HT-29 (cell line): ENCODE measurements around a stretch of chr3.

GRCh38 chr3:27585334-27585813 is 101.2 kb upstream of the SLC4A7 start:
- RAMPAGE, long total RNA: no peak

DNA sequence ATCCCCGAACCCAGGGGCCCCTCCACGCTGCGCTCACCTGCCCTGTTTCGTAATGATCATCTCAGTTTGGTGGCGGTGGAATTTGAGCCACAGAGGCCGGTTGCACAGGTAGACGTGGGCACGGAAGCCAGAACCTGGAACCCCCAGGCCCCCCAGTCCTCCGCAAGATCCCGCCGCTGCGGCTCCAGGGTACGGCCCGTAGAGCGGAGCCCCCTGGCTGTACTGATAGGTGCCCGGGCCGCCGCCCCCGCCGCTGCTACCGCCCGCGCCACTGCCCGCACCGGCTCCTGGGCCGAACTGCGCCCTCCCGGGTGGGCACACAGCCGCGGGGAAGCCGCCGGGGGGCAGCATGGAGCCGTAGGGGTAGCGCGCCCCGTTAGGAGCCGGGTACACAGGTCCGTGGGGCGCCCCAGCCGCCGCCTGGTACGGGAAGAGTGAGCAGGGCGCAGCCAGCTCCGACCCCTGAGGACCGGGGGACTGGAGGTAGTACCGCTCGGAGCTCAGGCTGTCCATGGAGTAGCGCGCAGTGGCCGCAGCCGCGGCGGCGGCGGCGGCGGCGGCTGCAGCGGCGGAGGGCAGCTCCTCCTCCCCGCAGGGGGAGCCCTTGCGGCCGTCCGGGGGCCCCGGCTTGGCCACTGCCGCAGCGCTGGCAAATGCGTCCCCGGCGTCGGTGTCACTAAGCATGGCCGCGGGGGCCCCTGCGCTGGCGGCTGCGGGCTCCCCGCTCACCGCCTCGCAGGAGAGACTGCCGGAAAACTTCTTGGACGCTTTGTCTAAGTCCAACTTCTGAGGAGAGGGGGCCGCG is 544 bp downstream of the EOMES start:
- RAMPAGE, long total RNA: no peak

DNA sequence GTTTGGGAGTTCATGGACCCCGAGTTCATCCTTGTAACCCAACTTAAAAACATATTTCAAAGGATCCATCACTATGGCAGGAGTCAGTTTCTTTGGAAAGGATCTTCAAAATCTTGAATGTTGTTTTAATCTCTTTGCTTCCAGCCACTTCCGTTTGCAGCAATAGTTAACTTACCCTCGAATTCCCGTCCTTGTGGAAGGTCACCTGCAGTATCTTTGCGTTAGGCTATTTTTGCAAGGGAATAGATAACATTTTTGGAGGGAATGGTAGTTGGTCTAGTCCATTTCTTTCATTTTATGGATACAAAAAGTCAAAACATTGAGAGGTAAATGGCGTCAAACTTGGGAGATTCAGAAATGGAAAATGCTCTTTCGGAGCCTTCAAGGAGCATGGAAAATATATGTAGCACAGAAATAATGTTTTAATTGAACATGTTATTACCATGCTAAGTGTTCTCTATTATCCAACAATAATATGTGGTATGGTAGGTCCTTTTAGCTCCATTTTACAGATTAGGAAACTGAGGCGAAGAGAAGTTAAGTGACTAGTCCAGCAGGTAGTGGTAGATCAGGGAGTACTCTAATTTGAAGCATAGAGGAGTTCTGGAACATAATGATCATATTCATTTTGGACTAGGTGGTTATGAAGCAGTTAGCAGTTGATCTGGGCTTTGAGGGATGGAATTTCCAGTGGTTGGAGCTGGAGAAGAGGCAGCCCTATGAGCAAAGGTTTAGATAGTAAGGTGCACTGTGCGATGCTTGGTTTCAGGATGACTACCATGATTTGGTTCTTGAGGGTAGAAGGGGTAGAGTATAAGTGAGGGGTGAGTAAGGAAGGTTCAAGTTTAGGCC is 995 bp downstream of the CMC1 start:
- RAMPAGE, long total RNA: no peak

GRCh38 chr3:28294865-28295270 is 53.4 kb downstream of the CMC1 start:
- RAMPAGE, long total RNA: no peak

DNA sequence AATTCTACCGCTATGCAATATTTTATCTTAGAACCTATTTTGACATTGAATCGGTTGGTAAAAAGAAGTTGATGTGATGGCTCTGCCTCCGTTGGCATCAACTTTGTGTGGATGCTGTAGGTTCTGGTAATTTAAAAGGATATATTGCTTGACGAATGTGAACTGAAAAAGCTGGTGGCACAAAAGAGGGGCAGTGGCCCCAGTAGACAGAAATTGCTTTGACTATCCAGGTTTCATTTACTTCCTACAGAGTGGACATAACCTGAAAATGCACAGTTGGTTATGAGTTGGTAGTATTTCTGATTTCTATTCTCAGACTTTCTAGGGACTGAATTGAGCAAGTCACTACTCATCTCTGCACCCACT is 414.3 kb upstream of the RBMS3 start:
- RAMPAGE, long total RNA: no peak

GRCh38 chr3:29281249-29281836 is 472 bp downstream of the RBMS3 start:
- RAMPAGE, long total RNA: no peak

DNA sequence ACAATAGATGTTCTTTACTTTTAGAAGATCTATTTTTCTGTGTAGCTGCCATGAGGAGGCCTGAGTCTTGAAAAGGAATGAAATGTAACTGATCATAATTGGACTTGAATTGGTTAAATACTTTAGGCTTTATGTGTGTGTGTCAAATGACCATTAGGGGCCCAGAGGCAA is 1.4 kb downstream of the RBMS3 start:
- RAMPAGE, long total RNA: no peak

DNA sequence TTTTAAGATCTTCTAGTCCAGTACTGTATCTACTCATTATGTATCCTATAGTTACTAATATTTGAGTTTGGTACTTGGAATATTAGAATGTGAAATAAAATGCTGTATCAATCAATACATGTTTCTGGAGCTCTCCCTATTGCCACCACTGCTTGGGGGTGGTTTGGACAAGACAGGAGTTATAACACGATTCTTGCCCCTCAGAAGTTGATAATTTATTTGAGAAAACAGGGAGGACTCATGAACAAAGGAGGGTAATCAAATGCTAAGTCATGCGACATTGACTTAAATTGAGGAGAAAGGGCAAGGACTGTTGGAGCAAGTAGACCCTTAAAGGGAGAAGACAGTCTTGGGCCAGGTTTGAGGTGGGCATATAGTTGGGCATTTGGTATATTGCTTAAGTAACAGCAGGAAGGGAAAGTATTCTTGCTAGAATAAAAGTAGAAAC is 17.9 kb downstream of the RBMS3 start:
- RAMPAGE, long total RNA: no peak

DNA sequence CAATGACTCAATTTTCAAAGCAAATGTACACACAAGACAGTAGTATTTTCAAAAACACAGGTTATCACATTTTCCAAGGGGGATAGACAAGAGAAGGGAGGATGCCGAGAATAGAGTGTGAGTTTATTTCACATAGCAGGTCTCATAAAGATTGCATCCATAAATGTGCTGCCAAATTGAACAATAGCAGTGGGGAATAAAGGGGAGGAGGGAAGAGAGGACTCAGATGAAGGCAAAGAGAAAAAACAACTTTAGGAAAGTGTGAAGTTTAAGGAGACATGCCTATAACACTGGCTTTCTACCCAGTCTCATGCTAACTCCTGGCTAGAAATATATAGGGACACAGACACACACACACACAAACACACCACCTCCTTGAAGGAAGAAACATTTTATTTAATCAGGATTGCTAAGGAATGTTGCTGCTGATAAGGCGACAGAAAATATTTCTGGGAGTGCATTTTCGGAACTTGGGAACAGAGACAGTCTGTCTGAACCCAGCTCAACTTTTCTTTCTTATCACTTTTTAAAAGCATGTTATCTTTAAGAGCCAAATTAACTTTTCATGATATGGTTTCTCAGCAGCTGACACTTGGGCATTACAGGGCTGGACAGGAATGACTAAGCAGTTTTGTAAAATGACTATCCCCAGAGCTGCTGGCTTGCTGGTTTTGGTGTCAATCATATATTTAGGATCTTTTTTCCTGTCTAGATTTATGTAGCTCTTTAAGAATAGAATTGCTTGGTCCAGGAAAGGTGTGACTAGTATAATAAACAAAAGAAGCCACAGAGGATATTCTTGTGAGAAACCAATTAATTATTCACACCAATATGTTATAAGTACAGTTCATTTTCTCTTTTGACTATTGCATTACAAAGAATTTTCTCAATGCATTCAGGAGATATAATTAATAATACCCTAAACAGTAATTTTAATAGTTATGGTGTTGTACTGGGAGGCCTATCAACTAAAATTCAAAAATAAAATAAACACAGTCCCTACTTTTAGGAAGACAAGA is 402.7 kb downstream of the RBMS3 start:
- RAMPAGE, long total RNA: no peak

- RAMPAGE, long total RNA: no peak
Observed at GRCh38 chr3:29757268-29757790, 476.5 kb downstream of the RBMS3 start.

DNA sequence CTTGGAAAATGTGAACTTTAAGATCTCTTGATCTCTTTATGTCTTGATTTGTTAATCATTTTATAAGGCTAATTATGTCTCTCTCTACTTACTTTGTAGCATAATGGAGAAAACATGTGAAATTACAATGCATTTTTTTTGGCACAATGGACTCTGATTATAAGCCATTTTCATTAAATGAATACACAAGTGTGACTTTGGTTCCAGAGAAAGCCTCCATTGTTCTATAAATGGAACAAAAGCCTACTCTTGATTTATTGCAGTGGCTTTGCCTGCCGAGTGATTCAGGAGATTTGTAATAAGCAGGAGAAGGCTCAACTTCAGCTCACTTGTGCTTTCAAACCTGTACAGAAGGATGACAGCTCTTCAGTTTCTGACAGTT is 439.0 kb upstream of the TGFBR2 start:
- RAMPAGE, long total RNA: no peak

DNA sequence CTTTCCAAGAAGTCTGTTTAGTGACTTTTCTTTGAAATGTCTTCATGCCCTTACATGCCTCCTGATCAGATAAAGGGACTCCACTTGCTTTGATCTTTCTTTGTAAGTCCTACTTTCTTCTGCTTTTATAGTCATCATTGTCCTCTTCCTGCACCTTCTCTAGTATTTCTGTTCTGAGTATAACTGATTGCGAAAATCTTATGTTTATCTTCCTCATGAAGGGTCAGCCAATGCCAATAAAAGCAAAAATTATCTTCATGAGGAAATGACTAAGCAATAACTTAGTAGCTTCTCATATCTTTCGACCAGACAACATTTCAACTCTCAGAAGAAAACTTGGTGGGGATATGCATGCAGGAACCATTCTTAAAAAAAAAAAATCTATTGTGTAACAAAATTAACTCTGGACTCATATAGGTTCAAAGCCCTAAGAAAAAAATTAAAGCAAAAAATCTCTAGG is 378.5 kb upstream of the TGFBR2 start:
- RAMPAGE, long total RNA: no peak

DNA sequence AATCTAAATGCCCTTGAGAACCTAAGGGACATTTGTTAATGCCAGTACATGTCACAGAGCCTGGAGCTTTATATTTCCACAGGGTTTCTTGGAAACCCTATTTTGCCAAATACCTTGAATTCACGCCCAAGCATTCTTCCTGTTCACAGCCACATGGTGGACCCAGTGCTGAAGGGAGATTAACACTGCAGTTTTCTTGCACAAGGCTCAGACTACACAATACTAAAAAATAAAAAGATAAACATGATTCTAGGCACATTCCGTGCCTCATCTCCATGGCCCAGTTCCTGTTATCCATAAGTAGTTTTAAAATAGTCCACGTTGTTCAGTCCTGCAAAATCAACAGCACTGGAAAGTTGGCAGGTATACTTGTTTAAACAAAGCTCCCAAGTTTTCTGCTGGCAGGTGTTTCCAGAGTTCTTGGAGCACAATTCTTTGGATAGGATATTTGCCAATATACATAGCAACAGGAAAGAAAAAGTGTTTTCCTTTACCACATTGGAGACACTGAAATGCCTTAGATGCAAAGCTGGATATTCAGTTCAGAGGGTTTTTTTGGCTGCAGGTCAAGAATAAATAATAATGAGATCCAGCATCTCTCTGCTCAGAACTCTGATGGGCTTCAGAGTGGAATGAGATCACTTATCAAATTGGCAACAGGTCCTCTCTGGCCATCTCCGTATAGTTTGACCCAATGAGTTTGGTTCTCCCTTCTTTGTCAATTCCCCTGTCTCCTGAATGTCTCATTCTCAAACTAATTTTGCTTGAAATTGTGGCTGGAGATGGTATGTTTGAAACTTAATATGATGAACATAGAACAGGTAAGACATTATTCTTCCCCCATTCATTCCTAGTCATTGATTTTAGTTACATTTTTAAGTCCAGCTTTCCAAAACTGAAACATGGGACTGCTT is 88.0 kb upstream of the TGFBR2 start:
- RAMPAGE, long total RNA: no peak

GRCh38 chr3:30597131-30597726 is 9.2 kb upstream of the TGFBR2 start:
- RAMPAGE, long total RNA: no peak

DNA sequence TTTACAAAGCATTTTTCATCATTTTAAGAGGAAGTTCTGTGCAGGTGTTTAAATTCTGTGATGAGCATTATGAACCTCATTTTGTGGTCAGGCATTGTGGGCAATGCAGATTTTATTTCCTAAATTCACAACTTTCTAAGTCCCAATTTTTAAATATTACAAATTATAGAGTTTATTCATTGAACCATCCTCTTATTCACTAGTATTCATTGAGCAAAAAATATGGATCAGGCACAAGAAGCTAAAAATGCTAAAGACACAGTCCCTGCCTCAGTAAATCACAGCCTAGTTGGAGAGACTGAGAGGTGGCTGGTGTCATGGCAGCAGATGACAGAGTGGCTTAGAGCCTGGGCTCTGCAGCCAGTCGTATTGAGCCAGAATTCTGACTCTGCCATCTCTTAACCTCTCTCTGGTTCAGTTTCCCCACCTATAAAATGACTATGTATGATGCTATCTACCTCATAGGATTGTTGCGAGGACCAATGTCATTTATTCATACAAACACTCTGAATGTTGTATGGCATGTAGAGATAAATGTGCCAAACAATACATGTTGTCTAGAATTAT is 7.5 kb upstream of the TGFBR2 start:
- RAMPAGE, long total RNA: no peak

- RAMPAGE, long total RNA: no peak
Observed at GRCh38 chr3:30616996-30617440, 10.6 kb downstream of the TGFBR2 start.

DNA sequence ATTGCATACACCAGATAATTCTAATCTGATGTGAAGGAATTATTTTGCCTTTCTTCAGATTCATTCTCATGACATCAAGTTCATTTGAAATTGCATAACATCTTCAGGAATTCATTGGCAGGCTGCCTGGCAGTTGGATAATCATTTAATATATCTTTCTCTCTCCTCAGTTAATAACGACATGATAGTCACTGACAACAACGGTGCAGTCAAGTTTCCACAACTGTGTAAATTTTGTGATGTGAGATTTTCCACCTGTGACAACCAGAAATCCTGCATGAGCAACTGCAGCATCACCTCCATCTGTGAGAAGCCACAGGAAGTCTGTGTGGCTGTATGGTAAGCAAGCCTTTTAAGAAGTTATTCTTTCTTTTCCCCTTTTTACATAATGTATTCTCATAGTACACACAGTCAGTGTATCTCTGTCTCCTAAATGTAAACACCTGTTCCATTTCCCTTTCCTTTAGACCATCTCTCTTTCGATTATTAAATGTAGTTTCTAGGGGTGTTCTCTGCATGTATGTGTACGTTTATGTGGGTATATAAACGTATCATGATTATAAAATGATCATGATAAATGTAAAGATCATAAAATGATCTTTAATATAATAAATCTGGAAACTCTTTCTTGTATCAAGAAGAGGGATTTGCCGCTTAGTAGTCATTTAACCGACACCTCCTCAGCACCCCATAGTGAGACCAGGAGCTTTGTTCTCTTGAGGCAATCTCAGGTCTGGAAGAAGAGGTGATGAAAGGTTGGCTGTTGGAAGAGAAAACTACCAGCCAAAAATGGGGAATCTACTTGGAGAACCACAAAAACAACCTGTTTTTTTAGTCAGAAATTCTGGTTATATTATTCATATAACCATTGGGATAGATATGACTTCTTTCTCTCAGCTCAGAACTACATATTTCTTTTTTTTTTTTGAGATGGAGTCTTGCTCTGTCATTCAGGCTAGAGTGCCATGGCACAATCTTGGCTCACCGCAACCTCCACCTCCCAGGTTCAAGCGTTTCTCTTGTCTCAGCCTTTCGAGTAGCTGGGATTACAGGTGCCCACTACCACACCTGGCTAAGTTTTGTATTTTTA is 38.5 kb downstream of the TGFBR2 start:
- RAMPAGE, long total RNA: no peak

DNA sequence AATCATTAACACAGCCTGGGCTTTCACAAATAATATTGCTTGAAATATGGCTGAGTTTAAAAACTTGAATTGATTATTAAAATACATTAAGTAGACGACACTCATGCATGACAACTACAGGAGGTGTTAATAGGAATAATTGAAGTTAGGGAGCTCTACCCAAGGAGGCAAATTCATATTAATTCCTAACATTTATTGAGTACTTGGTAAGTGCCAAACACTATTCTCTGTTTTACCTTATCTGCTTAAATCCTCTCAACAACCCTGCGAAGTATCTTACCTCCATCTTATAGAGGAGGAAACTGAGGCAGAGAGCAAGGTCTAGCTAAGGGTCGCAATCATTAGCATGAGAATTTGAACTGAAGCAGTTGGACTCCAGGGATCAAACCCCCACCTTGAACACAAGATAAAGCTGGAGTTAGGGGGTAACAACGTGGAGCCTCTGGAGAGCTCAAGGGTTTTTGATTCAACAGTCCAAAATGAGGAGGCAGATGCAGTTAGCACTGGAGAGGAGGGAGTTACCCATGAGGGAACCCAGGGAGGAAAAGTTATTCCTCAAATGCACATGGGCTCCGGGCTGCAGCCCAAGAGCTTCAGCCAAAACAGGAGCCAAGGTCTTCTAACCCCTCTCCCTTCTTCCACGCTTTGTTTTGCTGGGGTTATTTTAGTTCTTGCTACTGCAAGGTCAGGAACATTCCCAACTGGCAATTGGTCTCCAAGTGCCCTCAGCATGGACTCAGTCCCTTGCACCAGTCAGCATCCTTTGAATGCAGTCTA is 89.8 kb downstream of the TGFBR2 start:
- RAMPAGE, long total RNA: no peak

DNA sequence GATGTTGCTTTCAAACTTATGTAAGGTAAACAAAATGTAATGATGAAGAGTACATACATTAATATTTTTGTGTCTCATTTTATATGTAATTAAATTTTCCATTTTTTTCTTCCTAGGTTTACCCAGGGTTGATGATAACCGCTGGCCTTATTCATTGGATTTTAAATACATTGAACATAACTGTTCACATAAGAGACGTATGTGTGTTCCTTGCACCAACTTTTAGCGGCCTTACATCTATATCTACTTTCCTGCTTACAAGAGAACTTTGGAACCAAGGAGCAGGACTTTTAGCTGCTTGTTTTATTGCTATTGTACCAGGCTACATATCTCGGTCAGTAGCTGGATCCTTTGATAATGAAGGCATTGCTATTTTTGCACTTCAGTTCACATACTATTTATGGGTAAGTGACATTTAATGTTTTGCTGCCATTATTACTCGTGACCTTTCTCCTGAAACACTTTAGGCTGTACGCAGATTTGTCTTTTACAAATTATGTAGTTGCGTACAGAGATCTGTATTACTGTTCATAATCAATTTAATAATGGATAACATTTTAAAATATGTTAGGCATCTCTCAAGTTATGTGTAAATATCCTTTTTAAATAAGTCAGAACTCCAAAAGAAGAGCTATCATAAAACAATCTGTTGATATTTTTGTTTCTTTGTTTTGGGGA is 47.1 kb downstream of the STT3B start:
- RAMPAGE, long total RNA: no peak

- RAMPAGE, long total RNA: no peak
Observed at GRCh38 chr3:31654576-31654775, 121.8 kb downstream of the STT3B start.